Camera-type eye (tissue), 1 donor: ENCODE results near the gene DGCR2.

GRCh38 chr22:18070570-18071280 lies 7.1 kb upstream of the PEX26 start:
- RAMPAGE, long total RNA: no peak

DNA sequence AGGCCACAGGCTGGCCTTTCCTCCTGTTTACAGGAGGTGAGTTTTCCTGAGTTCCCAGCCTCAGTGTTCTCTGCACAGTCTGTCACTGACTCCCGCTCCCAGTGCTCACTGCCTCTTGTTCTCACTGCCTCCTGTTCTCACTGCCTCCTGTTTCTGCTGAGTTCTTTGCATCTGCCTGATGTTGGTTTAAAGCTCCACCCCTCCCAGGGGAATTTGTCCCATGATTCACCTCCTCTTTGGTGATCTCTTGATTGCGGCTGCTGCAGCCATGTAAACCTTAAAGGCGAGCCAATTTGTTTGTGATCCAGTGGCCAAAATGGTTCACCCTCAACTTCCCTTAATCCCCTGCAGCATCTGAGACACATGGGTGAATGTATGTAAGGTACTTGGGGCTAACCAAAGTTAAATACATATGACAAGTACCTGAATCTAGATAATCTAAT lies 6.0 kb upstream of the TUBA8 start:
- RAMPAGE, long total RNA: no peak

GRCh38 chr22:18126328-18127203 lies 16.0 kb downstream of the TUBA8 start:
- RAMPAGE, long total RNA: no peak

DNA sequence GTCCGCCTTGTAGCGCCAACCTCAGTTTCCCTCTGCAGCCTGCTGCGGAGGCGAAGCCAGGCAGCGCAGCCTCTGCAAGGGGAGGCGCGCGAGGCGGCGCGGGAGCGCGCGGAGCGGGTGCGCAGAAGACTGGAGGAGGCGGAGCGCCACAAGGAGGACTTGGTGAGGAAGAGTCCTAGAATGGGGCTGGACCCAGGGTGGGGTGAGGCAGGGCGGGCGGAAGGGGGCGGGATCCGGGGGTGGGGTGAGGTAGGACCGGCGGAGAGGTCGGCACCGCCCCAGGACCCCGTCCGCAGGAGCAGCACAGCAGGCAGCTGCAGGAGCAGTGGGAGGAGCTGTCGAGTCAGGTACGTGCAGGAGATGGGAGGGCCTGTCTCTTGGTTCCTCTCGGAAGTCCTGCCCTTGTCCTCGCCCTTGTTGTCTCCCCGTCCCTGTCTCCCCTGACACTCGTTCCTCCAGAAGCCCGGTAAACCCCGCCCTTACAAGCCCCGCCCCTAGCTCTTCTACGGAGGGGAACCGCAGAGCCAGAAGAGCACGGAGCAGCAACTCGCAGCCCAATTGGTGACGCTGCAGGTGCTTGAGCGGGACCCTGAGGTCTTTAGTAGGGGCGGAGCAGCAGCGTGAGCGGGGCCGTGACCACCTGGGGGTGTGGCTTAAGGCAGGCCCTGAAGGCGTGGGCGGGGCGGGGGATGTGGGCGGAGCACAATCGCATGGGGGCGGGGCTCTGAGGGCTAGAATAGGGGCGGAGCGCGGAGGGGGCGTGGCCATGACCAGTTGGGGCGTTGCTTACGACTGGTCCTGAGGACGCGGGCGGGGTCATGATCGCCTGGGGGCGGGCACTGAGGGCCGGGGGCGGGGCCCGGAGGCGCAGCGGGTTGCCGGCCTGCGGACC lies 1.2 kb downstream of the TMEM191B start:
- RAMPAGE, long total RNA: no peak

GRCh38 chr22:18536803-18537448 lies 9.3 kb downstream of the TMEM191B start:
- RAMPAGE, long total RNA: no peak

GRCh38 chr22:19058480-19058970 lies 63.7 kb downstream of the DGCR2 start:
- RAMPAGE, long total RNA: no peak

DNA sequence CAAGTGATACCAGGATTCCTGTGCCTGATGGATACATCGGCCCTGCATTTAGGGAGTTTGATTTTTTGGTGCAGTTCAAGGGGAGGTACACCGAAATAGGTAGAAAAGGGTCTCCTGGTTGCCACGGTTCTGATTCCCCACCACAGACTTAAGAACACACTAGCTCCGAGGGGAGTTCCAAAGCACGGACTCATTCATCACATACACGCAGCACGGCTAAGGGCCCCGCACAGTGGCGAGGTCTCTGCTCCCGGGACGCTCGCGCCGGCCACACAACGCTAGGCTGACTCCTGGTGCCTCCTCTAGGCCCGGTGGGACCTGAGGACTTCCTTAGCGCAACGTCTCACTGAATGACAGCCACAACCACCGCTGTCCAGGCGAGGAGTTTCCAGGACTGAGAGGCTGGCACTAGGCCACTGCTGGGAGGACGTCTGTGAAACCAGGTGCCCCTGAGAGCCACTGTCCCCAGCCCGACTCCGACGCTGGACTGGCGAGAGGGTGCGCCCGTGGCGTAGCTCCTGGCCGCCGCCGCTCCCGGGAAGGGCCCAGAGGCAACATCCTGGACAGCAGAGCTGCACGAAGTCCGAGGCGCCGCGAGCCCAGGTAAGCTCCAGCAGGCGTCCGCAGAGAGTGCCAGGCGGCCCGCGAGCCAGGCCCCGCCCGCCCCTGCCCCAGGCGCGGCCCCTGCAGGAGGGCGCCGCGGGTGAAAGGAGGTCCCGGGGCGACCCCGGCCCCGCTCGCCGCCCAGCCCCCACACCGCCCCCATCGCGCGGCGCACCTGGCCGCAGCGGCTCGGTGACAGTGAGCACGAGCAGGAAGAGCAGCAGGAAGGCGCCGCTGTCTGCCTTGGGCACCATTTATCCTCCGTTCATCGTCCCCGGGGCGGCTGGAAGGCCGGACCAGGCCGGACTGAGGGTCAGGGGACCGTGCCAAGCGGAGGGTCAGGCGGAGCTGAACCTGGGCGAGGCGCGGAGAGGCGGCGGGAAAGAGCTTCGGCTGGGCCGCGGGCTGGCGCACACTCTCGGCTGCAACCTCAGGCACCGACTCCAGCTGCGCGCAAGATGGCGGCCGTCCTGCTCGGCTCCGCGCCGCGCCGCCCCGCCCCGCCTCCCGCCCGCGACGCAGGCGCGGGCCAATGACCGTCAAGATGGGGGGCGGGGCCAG lies at the start of gene DGCR2:
DGCR2 (minus strand) TSS at position 1,063 of the 1,164 bp plus-strand sequence.
- RAMPAGE, long total RNA: no peak

DNA sequence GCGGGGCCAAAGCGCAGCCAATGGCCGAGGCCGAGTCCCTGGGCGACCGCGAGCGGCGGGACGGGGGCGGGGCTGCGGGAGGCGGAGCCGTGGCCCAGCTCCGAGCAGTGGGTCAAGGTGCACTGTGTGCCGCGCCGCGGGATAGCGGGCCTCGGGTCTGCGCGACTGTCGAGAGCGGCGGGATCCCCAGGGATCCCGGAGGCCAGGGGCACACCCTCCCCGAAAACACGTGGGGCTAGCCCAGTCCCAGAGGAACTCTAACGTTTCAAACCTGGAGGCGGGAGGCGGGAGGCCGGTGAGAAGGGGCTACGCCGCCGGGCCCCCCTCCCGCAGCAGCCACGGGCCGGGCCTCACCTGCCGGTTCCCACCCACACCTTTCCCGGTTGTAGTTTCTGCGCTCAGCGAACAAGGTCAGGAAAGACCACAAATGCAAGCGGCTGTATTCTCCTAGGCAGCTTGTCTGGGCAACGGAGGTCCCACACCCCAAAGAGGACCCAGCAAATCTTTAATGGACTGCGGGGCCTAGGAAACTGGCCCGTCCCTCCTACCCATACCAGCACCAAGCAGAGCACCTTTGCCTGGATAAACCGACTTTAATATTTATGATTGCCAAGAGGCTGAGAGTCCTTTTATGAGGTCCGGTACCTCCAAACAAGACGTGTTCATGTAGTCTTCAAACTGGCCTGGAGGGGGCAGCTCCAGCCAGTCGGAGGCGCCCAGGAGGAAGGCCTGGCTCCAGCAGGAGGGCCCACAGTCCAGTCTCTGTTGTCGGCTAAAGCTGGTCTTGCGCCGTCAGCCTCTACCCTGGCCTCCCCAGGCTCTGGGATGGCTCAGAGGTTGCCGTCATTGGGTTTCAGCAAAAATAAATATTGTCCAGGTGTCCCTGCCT lies 608 bp upstream of the SLC25A1 start:
- RAMPAGE, long total RNA: no peak

- RAMPAGE, long total RNA: no peak
Observed at GRCh38 chr22:19275521-19276267, 15.8 kb downstream of the CLTCL1 start.

DNA sequence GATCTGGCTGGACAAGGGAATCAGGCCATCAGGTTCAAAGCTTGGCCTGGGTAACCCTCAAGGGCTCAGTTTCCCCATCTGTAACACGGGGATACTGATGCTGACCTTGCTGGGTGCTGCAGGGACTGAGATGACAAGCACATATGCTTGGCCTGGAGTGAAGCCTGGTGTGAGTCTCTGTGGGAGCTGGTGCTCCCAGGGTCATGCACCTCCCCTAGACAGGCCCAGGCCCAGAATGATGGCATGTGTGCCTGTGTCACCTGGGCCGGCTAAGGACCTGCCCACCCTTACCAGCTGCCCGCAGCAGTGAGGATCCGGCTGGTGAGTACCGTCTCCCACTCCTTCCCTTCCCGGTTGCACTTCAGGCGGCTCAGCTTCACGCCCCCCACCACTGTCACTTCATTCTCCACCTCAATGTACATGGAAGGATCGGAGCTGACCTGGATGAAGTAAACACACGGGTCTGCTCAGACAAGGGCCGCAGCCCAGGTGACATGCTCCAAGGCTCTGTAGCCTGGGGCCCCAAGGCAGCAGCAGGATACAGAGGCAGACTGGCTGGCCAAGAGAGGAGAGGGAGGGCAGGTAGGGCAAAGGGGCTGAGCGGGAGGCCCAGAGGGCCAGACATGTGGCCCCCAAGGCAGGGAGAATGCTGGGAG lies 67.7 kb upstream of the CLTCL1 start:
- RAMPAGE, long total RNA: no peak

- RAMPAGE, long total RNA: no peak
Observed at GRCh38 chr22:19406559-19407505, 24.7 kb downstream of the HIRA start.

- RAMPAGE, long total RNA: no peak
Observed at GRCh38 chr22:19419477-19420065, 12.0 kb downstream of the HIRA start.

GRCh38 chr22:19440753-19441496 lies 6.6 kb downstream of the C22orf39 start:
- RAMPAGE, long total RNA: no peak

DNA sequence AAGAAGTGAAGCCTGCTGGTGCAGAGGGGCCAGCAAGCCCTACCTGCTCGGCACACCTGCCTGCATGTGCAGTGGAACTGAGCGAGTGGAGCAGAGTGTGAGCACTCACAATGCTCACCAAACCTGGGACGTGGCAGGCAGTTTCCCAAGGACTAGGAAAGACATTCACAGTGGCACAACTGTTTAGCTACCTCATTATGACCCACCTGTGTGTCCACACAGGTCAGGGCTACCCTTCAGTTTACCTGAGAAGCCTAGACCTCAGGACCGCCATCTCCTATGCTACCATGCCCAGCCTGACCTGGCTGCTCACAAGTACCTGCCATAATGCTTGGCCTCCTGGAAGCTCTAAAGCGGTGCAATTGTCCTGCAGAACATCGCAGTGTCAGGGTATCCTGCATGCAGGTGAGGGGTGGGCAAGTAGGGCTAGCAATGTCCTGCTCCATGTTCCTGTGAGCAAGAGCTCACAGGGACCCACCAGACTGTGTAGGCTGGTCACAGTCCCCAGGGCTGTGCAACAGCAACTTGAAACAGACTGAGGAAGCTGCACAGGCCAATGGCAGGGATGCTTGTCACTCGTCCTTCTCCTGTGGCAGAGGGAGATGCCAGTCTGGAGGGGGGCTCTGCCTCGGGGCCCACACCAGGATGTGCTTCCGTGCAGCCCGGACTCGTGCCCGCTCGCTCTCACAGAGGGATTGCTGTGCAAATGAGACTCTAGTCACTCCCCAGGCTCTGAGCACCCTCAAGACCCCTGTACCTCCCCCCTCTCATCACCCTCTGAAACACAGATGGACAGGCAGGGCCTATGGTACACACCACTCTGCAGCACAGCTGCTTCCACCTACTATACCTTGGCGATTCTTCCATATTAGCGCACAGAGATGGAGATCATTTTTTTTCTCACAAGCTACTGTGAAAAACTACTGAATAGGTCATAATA lies 3.5 kb downstream of the C22orf39 start:
- RAMPAGE, long total RNA: no peak

DNA sequence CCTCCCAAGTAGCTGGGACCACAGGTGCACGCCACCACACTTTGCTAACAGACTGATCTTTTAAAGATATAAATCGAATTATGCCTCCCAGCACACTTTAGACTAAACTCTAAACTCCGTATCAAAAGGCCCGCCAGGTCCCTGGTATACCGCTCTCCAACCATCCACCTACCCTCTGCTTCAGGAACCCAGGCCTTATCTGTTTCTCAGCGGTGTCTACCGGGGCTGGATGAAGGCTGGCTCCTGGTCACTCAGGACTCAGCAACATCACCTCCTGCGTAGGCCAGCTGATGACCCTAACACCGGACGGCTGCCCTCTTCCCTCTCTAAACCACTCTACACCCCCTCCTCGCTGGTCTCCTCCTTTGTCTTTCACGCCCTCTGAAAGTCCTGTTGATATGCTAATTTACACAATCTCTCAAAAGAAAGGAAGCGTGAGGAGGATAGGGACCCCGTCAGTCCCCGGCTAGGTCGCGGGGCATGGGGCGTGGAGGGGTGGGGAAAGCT lies 636 bp downstream of the C22orf39 start:
- RAMPAGE, long total RNA: no peak

GRCh38 chr22:19451023-19452203 lies 3.9 kb upstream of the C22orf39 start:
- RAMPAGE, long total RNA: no peak

- RAMPAGE, long total RNA: no peak
Observed at GRCh38 chr22:19571833-19572183, 47.6 kb upstream of the CLDN5 start.

- RAMPAGE, long total RNA: no peak
Observed at GRCh38 chr22:19604827-19605221, 80.6 kb upstream of the CLDN5 start.

- RAMPAGE, long total RNA: no peak
Observed at GRCh38 chr22:19759006-19760337, 1.1 kb upstream of the TBX1 start.

GRCh38 chr22:19853974-19854729 lies 522 bp downstream of the GNB1L start:
- RAMPAGE, long total RNA: no peak